GM12891 (cell line): ENCODE results near the genes NT5C2 and TAF5.

- RRBS: no CpG with 5 or more reads among the region's 7 CpGs
Observed at GRCh38 chr10:102745088-102745571, 1.4 kb downstream of the WBP1L start.

DNA sequence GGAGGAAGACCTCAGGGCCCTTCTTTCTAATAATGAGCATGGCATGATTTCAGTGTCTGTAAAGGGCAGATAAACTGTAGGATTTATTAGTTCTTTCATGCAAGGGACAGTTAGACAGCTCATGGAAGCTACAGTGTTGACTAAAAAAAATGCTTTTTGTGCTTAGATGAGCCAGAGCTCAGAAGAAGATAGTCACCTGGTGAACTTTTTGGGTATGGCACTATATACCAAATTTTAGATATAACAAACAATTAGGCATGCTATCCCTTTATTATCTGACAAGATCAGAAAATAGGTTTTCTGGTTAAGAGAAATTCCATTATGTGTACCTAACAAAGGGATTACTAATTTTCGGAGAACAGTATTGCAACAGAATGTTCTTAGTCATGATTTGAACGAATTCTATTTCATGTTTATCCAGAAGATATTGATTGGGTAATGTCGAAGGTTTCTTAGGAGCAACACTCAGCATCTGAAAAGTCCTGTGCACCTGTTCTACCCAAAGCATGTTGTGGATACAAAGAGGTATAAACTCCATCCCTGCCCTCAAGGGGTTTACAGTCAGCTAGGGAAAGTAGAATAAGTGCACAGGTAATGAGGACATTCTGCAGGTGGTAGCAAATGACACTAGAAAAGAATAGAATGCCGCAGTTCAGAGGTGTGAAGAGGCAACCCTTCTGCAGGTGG lies 36.5 kb downstream of the WBP1L start:
- RRBS: no CpG with 5 or more reads among the region's 4 CpGs

- RRBS: no CpG with 5 or more reads among the region's 19 CpGs
Observed at GRCh38 chr10:102782550-102783617, 39.1 kb downstream of the WBP1L start.

- RRBS: no CpG with 5 or more reads among the region's 10 CpGs
Observed at GRCh38 chr10:102796330-102796918, 40.8 kb downstream of the CYP17A1 start.

GRCh38 chr10:102800731-102801343 lies 36.4 kb downstream of the CYP17A1 start:
- RRBS: no CpG with 5 or more reads among the region's 7 CpGs

- RRBS: no CpG with 5 or more reads among the region's 6 CpGs
Observed at GRCh38 chr10:102856081-102856495, 2.0 kb downstream of the BORCS7 start.

DNA sequence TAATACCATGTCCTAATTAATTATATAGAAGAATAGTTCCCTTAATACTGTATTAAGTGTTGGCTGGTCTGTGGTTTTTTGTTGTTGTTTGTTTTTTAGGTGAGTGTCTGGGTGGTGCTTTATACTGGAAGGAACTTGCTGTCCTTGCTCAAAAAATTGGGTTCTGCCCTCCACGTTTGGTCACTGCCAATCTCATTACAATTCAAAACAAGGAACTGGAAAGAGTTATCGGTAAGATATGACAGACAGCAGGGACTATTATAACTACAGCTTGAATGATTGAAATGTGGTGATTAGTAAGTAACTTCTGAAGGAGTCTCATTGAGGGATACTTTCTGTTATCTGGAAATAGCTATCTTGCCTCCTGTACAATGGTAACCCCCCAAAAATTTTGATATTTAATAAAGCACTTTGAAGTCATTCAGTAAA lies 9.0 kb downstream of the AS3MT start:
- RRBS: no CpG with 5 or more reads among the region's 2 CpGs

GRCh38 chr10:103139899-103140543 lies 53.1 kb downstream of the NT5C2 start:
- RRBS: no CpG with 5 or more reads among the region's 7 CpGs

- RRBS: under 1% methylated on average over 13 of the region's 96 CpGs
Observed at GRCh38 chr10:103192777-103193527, at the start of gene NT5C2. TSS of gene NT5C2 (minus strand) at chr10:103193272.

GRCh38 chr10:103240195-103240677 lies 5.5 kb upstream of the RPEL1 start:
- RRBS: no CpG with 5 or more reads among the region's 7 CpGs

- RRBS: no CpG with 5 or more reads among the region's 28 CpGs
Observed at GRCh38 chr10:103367680-103368121, at the start of gene TAF5. TSS of gene TAF5 (plus strand) at chr10:103367976.

DNA sequence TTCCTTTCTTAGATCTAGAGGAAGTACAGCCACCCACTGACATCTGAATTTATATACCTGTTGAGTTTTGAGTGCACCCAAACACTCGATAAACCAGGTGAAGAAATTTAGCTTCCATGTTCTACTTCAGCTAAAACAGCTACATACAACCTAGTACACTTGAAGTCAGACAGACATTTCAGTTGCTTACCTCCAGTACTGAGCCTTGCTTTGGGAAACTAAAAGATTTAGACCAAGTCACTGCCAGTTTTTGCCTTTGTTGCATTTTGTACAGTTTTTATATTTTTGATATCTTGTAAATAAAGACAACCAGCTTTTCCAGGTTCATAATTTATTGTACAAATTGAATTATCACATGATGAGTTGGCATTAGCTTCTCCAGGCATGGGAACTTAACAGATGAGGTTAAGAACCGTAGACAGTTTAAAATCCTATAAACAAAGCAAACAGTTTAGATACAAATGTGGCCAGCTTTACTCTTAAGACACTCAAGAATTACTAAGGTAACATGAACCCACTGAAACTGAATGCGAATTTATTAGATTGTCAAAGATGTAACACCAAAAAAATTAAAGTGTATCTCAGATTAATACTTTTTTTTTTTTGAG lies 7.4 kb downstream of the ATP5MK start:
- RRBS: no CpG with 5 or more reads among the region's 3 CpGs

GRCh38 chr10:103397388-103397743 lies 940 bp downstream of the PDCD11 start:
- RRBS: 80% methylated on average over 3 of the region's 17 CpGs

DNA sequence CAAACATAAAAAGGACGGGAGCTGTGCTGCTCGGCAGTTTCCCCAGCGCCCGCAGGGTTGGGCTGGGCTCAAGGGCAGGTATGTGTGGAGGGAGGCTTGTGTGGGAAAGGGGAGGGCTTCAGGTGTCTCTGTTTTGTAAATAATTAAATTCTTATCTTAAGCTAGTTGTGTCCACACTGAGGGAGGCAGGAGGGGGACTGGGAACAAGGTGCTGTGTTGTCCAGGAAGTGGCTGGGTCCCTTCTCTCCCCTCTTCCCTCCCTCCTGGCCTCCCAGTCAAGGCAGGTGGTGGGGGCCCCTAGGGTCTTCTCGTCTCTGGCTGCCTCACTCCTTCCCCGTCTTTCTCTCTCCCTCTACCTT lies 19.1 kb downstream of the NEURL1 start:
- RRBS: no CpG with 5 or more reads among the region's 6 CpGs

DNA sequence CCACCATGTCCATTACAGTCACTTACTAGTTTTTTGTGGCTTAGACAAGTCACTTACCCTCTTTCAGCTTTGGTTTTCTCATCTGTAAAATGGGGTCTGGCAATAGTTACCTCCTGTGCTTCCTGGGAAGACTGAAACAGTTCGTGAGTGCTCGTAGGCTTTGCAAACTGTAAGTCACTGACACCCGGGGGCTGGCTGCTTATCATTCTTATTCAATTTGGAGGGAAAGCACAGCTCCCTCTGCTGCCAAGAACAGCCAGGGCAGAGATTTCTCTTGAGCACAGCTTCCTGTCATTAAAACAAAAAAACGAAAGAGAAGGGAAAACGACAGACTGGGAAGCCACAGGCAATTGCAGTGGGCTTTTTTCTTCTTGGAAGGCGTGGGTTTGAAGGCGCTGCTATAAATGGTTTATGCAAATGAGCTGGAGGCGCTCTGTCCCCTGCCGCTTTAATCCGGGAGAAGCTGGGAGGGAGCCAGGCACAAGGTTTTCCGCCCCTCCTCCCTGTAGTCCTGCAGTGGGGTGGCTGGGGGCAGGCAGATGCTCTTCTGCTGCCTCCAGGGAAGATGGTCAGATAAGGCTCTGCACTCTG lies 49.2 kb downstream of the NEURL1 start:
- RRBS: no CpG with 5 or more reads among the region's 11 CpGs

- RRBS: no CpG with 5 or more reads among the region's 10 CpGs
Observed at GRCh38 chr10:103557601-103558041, 64.1 kb downstream of the NEURL1 start.

DNA sequence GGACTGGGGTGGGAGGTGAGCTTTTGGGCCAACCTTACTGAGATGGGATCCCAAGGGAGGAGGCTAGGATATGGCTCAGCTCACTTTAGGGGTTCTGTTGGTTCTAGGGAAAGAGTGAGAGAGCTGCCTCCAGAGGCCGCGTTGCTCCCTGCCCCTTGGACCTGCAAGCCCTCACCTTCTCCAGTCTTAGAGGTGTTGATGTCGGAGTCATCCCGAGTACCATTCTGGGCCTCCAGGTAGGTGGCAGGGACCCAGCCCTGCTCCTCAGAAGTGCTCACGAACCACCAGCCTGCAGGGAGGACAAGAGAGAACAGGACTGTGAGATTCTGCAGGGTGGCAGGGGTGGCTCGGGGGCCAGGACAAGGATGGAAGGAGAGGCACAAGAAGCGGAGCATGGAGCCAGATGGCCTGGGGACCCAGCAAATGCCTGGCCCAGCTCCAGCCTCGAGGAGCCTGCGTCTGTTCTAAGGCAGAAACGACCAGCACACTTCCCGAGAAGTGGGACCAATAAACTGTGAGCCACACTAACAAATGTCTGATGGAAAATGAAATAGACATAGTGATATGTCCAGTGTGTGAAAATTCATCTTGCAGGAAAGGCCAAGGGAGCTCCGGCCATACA lies 133.5 kb downstream of the NEURL1 start:
- RRBS: no CpG with 5 or more reads among the region's 12 CpGs

DNA sequence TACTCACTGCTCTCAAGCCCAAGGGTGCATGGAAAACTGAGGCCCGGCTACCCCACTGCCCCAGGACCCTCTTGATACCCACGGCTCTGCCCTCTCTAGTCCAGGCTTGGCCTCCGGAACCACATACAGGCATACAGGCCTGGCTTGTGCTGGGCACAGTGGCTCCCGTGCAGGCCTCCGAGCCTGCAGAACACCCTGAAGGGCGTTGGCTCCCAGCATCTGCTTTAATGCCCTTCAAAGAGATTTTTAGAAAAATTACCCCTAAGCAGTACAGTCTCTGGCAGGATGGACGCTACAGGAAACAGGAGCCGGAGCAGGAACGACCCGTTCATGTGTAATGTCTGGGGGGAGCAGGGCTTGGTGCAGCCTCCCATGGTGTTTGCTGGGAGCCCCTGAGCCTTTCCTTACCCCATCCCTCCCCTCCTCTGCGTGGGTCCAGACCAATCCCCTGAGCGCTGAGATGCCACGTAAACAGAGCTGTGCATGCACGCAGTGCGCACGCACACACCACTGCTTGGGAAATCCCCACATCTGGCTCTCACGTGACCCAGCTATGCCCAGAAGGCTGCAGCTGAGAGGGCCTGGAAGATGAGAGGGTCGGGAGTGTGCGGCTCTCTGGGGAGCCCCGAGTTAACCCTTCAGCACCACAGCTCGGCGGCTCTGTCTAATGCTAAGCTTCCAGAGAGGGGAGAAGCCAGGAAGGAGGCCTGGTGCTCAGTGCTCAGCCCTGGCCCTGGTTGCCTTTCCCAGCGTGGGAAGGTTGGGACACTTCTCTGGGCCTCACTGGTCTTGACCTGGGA lies 177.4 kb downstream of the SH3PXD2A start:
- RRBS: 92% methylated on average over 3 of the region's 23 CpGs

GRCh38 chr10:103682698-103683166 lies 172.6 kb downstream of the SH3PXD2A start:
- RRBS: no CpG with 5 or more reads among the region's 12 CpGs

GRCh38 chr10:103691977-103692352 lies 163.4 kb downstream of the SH3PXD2A start:
- RRBS: no CpG with 5 or more reads among the region's 9 CpGs